Kidney (tissue), 2 donors: ENCODE measurements around a stretch of chr18.

- PRO-cap = no peak
- RRBS = no CpG with 5 or more reads among the region's 4 CpGs
Observed at GRCh38 chr18:51106912-51107366, 76.9 kb downstream of the SMAD4 start.

GRCh38 chr18:51131871-51132337, 65.6 kb downstream of the MEX3C start:
- PRO-cap = no peak
- RRBS = no CpG with 5 or more reads among the region's 2 CpGs

GRCh38 chr18:51178679-51179364, 18.7 kb downstream of the MEX3C start:
- PRO-cap = no peak
- RRBS = no CpG with 5 or more reads among the region's 15 CpGs

- PRO-cap = no peak
- RRBS = no CpG with 5 or more reads among the region's 11 CpGs
Observed at GRCh38 chr18:51187262-51187797, 10.2 kb downstream of the MEX3C start.

DNA sequence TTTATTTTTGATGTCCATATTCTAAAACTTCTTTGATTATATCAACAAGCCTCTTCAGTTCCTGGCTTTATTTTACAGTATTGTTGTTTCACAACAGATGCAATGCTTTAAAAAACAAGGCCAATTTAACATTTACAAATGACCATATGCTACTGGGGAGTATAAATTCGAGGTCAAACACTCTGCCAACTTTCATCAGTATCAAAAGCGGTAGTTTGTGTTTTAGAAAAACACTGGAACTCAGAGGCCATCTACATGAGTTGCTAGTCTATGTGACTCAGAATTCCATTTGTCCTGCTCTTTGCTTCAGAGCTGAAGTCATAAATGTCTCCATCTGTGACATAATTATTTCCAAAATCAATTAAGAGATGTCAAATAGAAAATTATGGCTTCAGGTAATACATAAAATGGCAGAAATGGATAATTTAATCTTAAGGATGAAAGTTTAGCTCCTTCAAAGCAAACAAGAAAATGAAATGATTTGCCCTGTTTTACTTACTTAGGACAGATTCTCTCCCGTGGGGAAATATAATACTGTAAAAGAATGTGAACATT, 3.8 kb downstream of the MEX3C start:
- PRO-cap = no peak
- RRBS = no CpG with 5 or more reads among the region's 3 CpGs

- PRO-cap = no peak
- RRBS = no CpG with 5 or more reads among the region's 2 CpGs
Observed at GRCh38 chr18:51218051-51218519, 20.6 kb upstream of the MEX3C start.

DNA sequence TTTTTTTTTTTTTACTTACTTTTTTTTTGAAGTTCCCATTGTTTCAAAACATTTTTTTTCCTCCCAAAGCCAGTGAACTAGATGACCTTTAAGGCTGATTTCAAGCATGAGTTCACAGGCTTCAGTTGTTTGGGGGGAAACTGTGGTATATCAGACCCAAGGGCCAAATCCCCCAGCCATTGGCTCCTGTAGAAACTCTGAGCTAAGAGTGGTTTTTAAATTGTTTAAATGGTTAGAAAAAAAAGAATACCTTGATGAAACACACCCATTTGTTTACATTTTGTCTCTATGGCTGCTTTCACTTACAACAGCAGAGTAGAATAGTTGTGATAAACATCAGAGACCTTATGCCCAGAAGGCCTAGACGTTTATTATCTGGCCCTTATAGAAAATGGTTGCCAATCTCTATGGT, 17.3 kb upstream of the POLI start:
- PRO-cap = no peak
- RRBS = no CpG with 5 or more reads among the region's 1 CpG

- PRO-cap = no peak
- RRBS = no CpG with 5 or more reads among the region's 6 CpGs
Observed at GRCh38 chr18:54388723-54389322, 31.1 kb downstream of the C18orf54 start.

DNA sequence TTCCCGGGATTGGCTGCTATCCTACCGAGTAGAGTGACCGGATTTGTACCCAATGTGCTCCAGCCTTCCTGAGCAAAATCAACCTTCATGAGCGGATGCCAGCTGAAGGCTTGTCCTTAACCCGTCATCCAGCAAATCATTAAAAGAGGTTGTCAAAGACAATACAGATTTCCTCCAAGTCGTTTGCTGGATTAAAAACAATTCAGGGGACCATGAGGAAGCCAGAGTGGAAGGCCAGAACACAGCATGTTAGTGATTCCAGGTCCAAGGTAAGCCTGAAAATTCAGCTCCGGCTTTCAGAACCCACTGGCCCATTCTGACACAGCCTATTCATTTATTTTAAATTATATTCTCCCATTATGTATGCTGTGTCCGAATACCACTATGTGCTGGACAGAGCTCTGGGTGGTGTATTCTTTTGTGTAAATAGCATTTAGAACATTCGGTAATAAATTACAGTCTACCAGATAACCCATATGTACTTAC, 76.8 kb upstream of the DYNAP start:
- PRO-cap = no peak
- RRBS = 100% methylated on average over 1 of the region's 9 CpGs

GRCh38 chr18:55187567-55188044, 228.3 kb upstream of the CCDC68 start:
- PRO-cap = no peak
- RRBS = no CpG with 5 or more reads among the region's 3 CpGs

DNA sequence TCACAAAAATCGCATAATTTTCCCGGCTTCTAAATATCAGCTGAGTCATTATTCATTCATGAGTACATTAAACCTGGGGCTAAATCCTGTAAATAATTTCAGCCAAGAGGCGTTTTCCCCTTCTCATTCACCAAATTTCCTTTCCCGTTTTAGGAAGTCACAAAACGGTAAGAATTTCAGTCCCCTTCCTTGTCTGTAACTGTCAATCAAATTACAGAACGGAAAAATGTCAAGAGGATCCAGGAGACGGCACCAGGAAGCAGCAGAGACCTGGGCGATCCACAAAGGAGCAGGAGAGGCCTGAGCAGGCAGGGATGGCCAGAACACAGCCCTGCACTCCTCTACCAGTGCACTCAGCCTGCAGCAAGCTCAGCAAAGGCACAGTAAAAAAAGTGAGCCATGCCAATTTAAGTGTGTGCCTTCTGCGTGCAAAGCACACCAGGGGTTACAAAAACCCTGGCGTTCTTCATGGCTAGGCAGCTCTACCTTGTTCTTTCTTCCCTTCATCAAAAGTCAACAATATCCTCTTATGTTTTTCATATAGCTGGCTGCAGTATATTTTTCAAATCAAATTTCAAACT, 300.6 kb downstream of the TCF4 start:
- PRO-cap = no peak
- RRBS = no CpG with 5 or more reads among the region's 10 CpGs

- PRO-cap = no peak
Observed at GRCh38 chr18:55326082-55326481, 261.9 kb downstream of the TCF4 start.

DNA sequence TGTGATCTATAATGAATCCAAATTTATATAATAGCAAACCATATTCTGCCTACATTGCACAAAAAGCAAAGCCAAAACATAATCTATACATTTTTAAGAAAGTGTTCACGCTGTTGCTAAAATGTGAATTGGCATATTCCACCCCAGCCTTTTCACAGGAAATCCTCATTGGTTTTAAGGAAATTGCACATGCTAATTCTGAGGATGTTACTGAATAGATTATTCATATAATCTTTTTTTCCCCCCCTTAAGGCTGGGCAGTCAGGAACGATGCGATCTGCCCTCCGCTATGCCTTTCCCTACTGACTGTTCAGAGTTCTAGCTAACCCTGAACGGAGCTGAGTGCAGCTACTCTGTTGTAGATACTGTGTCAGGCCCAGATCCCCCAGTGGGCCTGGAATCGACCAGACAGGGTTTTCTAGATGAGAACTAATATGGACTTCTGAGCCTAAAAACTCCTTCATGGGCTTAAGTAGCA, 192.3 kb downstream of the TCF4 start:
- PRO-cap = no peak
- RRBS = no CpG with 5 or more reads among the region's 6 CpGs

GRCh38 chr18:55400515-55401536, 187.2 kb downstream of the TCF4 start:
- PRO-cap = no peak
- RRBS = no CpG with 5 or more reads among the region's 13 CpGs

- PRO-cap = no peak
Observed at GRCh38 chr18:55451981-55452435, 136.0 kb downstream of the TCF4 start.

- PRO-cap = no peak
- RRBS = no CpG with 5 or more reads among the region's 12 CpGs
Observed at GRCh38 chr18:55665073-55665314, 77.0 kb upstream of the TCF4 start.

DNA sequence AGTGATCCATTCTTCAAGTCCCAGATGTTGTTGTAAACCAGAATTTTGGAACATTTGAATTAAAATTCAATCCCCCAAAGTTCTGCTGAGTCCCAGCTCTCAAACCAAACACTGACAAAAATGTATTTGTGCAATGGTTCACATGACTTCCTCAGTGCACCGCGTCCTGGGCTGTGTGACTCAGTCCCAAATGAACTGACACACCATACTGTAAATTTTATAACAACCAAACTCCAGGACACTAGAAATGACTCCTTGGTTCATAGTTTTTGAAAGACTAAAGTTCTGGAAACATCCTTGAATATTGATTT, 281.9 kb upstream of the TCF4 start:
- PRO-cap = no peak
- RRBS = no CpG with 5 or more reads among the region's 2 CpGs

GRCh38 chr18:55988581-55989233, 400.7 kb upstream of the TCF4 start:
- PRO-cap = no peak
- RRBS = no CpG with 5 or more reads among the region's 2 CpGs

DNA sequence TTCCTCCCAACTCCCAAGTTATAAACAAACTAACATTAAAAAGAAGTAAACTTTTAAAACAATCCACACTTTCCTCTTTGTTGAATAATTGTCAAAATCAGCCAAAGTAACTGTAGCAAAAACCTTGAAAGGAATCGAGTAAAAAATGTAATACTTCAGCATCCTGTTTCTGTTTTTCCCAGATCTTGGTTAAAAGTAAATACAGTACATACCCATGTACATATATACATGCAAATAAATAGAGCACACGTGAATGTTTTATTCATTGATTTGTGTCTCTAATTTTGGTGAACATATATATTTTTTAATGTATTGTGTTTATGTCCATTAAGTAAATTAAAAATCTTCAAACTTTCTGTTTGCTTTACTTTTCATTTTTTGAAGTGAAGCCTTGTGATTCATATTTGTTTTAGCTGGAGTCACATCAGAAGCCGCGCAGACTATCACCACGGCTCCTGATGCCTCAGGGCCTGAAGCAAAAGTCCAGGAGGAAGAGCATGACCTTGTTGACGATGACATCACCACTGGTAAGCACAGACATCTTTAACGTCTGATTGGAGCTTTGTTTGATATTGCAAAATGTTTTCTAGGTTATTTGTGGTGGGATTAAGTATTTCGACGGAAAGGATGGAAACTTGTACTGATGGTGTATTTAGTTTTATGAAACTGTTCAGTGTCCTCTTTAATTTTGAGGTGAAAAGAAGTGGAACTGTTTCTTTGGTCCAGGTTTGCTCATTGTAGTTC, 164.6 kb downstream of the WDR7 start:
- PRO-cap = no peak
- RRBS = no CpG with 5 or more reads among the region's 9 CpGs

GRCh38 chr18:56923819-56924374, 223.0 kb upstream of the BOD1L2 start:
- PRO-cap = no peak
- RRBS = no CpG with 5 or more reads among the region's 10 CpGs